Pulmonary artery (tissue), 1 donor: ENCODE measurements around the genes GTSF1L and TOMM34.

DNA sequence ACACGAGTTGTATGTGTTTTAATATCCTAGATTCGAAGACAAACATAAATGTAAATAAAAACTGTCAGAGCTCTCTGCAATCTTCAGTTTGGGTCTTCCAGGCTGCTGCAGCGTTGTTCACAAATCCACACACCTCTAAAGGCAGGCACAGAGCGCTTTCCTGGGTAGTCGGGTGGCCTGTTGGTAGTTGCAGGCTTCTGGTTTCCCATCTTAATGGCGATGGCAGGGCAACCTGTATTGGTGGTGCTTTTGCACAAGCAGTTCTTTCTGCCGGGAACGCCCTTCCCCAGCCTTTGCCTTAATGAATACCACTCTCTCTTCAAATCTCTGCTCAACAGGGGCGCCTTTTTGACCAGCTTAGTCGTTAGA lies 746 bp upstream of the IFT52 start:
- PRO-cap = no peak

DNA sequence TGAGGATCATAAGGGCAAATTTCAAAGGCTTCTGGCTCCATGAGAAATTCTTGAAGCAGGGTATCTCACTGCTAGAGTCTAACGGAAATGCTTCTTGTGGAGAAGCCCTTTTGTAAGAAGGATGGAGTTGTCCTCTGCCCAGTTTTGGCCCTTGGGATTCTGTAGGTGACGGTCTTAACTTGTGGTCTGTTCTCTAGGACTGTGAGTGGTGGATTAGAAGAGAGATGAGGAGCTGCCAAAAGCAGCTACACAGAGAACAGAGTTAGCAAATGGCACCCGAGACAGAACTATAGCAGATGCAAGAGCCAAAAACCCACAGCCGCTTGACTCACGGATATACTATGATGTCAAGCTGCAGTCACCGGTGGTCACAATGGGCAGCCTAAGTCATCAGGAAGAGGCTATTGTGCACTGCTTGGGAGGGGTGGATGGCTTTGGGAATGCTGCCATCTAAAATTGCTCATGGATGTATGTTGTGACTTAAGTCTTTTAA lies at the start of gene GTSF1L:
Gene GTSF1L, minus strand, starts transcription at position 349 of the 493 bp plus-strand sequence.
- PRO-cap = no peak

- PRO-cap = no peak
Observed at GRCh38 chr20:43942686-43943144, 28.1 kb downstream of the TOX2 start.

DNA sequence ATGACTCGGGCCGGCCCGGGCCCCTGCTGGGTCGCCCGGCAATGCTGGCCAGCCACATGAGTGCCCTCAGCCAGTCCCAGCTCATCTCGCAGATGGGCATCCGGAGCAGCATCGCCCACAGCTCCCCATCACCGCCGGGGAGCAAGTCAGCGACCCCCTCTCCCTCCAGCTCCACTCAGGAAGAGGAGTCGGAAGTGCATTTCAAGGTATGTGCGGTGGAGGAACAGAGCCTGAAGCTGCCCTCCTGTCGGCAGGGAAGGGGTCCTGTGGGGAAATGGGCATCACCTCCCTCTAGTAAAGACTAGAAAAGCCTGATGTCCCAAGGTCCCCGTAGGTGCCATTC lies 135.7 kb downstream of the JPH2 start:
- PRO-cap = no peak

- PRO-cap = no peak
Observed at GRCh38 chr20:44069737-44070090, 117.3 kb downstream of the JPH2 start.

DNA sequence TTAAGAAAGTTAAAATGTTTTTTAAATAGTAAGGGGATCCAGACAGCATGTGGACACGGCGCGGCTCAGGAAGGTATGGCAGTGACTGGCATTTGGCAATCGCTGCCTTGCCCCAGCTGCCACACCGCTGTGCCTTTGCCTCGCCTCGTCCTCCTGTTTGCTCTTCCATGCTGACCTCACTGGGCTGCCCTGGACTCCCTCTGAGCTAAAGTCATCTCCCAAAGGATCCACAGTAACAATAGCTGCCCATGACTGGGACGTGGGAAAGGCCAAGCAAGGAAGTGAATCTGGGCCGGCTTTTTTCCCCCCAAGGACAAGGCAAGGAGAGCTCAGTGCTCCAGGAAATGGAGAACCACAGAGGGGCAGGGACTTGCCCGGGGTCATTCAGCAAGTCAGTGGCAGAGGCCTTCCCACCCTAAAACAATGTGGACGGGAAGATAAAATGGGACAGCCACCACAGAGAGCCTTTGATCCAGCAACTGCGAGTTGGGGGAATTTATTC lies 48.1 kb downstream of the JPH2 start:
- PRO-cap = no peak

- PRO-cap = no peak
Observed at GRCh38 chr20:44141861-44142331, 45.1 kb downstream of the JPH2 start.

GRCh38 chr20:44392989-44393571 lies 37.6 kb downstream of the HNF4A start:
- PRO-cap = no peak

DNA sequence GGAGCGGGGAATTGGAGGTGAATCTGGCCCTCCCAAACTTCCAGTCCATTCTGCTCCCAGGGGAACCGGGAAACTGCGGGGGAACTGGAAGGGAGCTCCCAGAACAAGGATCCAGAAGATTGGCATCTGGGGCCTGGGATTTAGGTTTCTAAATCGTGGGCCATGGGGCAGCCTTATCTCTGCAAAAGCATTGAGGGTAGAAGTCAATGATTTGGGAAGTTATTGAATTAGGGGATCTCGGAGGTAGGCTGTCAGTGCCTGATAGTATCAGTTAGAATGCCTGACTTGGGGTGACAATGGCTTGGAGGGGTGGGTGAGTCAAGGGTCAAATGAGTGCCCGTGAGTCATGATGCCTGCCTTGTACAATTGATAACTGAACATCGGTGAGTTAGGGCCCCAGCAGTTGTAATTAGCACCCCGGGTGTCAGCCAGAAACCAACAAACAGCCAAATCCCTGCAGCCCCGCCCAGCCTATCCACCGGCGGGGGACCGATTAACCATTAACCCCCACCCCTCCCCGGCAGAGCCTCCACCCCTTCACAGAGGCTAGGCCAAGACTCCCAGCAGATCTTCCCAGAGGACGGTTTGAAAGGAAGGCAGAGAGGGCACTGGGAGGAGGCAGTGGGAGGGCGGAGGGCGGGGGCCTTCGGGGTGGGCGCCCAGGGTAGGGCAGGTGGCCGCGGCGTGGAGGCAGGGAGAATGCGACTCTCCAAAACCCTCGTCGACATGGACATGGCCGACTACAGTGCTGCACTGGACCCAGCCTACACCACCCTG lies 45.4 kb downstream of the HNF4A start:
- PRO-cap = unidirectional peak, plus-strand start at position 677 of the sequence

DNA sequence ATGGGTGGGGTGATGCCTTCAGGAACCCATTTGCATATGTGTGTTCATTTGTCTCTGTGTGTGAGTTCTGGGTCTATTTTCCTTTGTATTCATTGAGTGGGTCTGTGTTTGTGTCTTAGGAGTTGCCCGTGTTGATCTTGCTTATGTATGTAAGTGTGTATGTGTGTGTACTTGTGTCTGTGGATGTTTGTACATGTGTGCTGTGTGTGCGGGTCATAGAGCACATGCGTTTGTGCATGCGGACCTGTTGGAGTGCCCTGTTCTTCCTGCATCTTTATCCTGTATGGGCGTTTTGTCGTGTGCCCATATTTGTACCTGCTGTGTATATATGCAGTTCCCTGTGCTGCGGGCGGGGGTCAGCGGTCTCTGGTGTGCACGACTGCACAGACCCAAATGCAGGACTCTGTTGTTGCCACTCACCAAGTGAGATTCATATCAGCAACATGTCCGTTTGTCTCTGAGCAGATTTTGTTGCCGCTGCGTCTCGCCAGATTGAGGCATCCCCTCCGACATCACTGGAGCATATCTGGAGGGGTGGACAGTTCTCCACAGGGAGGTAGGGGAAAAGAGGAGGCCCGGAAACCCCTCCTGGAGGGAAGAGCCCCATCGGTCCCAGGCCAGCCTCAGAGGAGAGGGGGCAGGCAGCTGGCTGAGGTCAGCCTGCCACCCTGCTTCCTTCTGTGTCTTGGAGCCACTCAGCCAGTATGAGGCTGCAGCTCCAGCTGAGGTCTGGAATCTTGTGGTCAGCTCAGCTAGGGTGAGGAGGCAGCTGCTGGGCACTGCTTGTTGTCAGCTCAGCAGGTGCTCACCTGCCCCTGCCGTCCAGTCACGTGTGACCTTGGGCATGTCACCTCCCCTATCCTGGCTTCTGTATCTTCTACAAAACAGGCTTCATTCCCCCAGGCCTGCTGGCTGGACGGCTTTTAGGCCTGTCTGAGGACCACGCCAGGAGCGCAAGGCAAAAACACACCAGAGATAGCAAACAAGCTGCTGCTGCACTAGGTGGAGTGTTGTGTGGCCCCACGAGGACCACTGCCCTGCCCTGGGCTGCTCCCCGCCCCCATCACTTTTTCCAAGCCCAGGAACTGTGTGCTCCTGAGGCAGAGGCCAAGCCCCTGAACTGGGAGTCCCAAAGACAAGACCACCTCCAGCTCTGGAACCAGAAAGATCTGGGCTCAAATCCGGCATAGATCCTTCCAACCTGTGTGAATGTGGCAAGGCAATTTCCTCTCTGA lies 47.0 kb downstream of the HNF4A start:
- PRO-cap = no peak

DNA sequence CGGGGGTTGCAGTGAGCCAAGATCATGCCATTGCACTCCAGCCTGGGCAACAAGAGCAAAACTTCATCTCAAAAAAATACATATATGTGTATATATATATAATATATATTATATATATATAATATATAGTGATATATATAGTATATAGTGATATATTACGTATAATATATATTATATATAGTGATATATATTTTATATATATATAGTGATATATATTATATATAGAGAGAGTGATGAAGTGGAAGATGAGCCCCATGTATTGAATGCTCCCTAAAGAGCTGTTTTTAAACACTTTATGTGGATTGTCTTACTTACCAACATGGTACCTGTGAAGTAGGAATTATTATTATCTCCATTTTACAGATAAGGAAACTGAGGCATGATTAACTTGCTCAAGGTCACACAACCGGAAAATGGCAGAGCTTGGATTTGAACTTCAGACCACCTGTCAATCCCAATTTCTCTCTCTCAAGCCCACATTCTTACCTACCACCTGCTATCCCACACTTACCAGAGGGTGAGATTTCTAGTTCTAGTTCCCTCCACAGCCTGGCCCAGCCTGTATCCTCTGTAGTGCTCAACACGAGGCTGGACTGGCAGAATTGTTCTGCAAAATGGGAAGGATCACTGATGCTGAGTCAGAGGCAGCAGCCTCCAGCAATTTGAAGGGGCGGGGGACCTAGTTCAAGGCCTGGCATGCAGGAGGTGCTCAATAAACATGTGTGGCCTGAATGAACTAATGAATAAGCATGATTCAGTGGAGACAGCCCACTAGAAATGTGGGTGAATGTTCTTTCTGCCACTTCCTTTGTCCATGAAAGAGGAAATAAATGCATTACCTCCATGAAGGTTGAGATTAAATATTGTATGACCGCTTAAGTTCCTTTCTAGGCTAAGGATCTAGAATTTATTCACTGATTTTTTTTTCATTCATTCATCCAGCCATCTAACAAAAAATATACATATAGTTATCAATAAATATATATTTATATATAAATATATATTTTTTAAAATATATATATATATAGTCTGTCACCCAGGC lies 53.7 kb upstream of the TTPAL start:
- PRO-cap = no peak

DNA sequence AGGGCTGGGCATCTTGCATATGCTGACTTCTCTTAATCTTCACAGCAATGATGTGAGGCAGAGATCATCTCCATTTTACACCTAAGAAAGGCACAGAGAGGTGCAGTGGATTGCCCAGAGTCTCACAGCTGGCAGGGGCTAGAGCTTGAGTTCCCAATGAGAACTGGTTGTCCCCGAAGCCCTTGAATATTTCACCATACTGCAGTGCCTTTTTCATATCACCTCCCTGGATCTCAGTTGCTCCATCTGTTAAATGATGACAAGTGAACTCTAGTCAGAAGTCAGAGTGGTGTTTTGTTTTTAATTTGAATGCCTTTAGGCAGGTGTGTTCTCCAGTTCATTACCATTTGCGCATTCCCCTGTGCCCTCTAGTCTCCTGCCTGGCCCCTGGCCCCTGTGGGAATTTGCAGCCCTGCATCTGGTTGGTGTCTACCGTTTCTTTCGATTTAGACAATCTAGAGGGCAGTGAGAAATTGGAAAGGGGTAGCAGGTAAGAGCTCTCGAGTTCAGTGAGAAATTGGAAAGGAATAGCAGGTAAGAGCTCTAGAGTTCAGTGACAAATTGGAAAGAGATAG lies 3.1 kb downstream of the PKIG start:
- PRO-cap = no peak

DNA sequence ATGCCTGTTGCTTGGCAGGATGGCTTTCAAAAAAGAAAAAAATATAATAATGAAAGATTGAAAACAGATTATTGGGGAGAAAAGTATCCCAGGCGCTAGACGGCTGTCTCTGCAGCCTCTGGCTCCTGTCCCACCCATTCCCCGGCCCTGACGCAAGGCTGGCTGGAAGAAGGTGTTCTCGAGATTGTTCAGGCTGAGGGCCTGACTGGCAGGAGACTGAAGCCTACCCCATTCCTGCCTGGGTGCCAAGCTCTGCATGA lies 23.6 kb upstream of the CCN5 start:
- PRO-cap = bidirectional peak, plus-strand start at position 204 of the sequence, minus-strand start at position 127 of the sequence

GRCh38 chr20:44727176-44727863 lies 12.2 kb downstream of the CCN5 start:
- PRO-cap = no peak

GRCh38 chr20:44903669-44904280 lies 6.1 kb upstream of the PABPC1L start:
- PRO-cap = no peak

GRCh38 chr20:44959647-44960683 lies at the start of gene TOMM34:
TSS of gene TOMM34 (minus strand) at chr20:44960397.
- PRO-cap = bidirectional peak, plus-strand start at chr20:44960503, minus-strand start at chr20:44960380

- PRO-cap = no peak
Observed at GRCh38 chr20:45059109-45059732, 41.7 kb downstream of the KCNS1 start.

GRCh38 chr20:45116154-45116379 lies 1.1 kb upstream of the WFDC5 start:
- PRO-cap = no peak

DNA sequence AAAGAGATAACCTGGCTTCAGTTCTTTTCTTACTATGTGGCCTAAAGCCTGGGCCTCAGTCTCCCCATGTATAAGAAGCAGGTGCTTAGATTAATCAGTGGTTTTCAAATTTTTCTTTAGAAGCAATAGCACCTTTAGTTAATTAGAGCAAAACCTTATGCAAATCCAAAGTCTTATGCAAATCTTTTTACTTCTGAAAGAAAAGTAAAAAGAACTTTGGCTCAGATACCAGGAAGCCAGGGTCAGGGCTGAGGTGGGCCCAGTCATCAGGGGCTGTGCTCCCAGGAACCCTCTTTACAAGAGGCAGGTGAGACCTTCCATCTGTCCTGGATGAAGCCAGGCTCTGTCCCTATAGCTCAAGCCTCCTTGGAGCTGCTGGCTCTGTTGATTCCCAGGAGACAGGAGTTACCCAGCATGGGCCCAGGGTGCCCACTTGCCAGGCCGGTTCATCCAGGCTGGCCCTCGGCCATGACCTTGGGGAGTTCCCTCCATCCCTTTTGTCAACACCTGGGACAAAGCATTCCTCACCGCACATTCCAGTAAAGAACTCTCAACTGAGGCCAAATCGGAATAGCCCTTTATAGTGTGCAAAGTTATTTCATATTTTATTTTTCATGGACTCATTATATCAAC lies 18.9 kb downstream of the SDC4 start:
- PRO-cap = no peak

- PRO-cap = no peak
Observed at GRCh38 chr20:45330076-45330744, 18.0 kb downstream of the SDC4 start.